ENCODE data around the genes OR7G2 and ZNF562.

DNA sequence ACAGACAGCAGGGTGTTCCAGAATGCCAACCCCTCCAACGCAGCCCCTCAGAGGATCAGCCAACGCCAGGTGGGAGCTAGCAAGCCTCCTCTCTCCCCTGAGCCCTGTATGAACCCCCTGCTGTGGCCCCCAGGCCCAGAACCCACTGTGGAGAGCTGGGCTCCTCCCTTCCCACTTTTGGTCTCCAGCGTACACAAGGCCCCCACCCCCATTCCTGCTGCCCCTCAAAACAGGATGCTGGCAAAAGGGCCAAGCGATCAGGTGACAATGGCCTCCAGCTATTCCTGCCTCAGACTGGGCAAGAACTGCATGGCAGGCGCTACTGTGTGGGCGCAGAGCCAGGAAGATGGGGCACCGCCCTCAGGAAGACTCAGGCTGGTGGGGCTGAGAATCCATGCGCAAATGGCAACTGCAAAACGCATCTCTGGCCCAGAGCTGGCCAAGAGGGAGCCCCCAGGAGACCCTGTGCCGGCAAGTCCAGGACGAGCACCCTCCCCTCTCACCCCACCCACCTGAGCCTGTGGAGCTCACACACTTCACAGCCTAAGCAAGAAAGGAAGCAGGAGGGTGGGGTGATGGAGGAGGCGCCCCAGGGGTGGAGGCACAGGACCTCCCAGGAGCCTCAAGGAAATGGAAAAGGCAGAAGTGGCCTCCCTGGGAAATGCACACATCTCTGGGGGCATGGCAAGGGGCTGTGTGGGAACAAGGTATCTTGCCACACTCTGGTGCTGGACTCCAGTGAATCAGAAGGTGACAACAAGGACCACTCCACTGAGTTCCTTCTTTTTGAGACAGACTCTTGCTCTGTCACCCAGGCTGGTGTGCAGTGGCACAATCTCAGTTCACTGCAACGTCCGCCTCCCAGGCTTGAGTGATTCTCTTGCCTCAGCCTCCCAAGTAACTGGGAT lies 3.8 kb upstream of the CD320 start:
- RRBS, result no CpG with 5 or more reads among the region's 14 CpGs

GRCh38 chr19:8316868-8317235 lies 4.3 kb downstream of the NDUFA7 start:
- RRBS, result no CpG with 5 or more reads among the region's 5 CpGs

GRCh38 chr19:8334723-8335864 lies 8.0 kb downstream of the KANK3 start:
- RRBS, result 12% methylated on average over 87 of the region's 161 CpGs

DNA sequence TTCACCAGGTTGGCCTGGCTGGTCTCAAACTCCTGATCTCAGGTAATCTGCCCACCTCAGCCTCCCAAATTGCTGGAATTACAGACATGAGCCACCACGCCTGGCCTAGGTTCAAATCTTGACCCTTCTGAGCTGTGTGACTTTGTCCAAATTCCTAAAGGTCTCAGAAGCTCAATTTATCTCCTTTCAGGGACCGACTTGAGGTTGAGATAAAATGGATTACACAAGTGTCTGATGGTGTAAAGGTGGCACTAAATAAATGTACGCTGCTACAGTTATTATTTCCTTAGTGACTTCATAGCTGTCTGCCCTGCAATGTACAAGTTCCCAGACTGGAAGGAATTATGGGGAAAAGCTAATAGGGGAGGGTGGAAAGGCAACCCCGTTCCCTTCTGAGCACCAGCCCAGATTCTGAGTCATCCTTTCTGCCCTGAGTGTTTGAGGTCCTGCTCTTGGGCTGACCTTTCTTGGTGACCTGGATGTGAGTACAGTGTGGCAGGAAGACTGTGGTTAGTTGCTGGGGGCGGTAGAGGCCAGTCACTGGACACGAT lies 8.5 kb upstream of the ANGPTL4 start:
- RRBS, result no CpG with 5 or more reads among the region's 6 CpGs

DNA sequence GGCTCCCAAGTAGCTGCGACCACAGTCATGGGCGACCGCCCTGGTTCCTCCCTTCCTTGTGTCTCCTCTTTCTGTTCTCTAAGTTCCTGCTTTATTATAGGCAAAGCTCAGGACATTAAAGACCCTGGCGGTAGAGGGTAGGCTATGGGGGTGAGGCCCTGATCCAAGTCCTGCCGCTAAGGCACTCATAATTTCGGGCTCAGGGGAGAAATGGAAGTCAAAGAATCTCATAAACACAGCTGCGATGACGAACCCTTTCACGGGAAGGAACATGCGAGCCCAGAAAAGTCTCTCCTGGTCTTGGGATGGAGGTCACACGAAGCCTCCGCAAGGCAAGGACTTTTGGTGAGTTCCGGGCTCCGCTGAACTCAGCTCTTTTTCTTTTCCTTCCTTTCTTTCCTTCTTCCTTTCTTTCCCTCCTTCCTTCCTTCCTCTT lies 919 bp upstream of the ANGPTL4 start:
- RRBS, result no CpG with 5 or more reads among the region's 14 CpGs

DNA sequence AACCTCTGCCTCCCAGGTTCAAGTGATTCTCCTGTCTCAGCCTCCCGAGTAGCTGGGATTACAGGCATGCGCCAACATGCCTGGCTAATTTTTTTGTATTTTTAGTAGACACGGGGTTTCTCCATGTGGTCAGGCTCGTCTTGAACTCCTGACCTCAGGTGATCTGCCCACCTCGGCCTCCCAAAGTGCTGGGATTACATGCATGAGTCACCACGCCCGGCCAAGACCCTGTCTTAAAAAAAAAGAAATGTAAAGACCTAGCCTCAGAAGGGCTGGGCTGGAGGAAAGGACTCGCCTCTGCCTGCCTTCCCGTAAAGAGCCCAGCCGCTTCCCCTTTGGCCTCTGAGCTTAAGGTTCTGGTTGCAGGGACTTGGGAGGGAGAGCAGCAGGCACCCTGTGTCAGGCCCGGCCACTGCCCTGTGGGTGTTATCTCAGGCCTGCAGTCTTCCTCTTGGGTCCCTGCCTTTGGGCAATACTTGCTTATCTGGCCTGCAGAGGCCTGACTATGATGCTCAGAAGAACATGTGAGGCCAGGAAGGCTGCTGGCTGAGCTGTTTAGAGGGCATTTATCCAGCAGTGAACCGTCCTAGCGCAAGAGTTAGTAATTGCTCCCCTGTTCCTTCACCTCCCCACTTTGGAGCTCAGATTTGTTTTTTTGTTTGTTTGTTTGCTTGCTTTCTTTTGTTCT lies 4.9 kb downstream of the MARCHF2 start:
- RRBS, result no CpG with 5 or more reads among the region's 13 CpGs

DNA sequence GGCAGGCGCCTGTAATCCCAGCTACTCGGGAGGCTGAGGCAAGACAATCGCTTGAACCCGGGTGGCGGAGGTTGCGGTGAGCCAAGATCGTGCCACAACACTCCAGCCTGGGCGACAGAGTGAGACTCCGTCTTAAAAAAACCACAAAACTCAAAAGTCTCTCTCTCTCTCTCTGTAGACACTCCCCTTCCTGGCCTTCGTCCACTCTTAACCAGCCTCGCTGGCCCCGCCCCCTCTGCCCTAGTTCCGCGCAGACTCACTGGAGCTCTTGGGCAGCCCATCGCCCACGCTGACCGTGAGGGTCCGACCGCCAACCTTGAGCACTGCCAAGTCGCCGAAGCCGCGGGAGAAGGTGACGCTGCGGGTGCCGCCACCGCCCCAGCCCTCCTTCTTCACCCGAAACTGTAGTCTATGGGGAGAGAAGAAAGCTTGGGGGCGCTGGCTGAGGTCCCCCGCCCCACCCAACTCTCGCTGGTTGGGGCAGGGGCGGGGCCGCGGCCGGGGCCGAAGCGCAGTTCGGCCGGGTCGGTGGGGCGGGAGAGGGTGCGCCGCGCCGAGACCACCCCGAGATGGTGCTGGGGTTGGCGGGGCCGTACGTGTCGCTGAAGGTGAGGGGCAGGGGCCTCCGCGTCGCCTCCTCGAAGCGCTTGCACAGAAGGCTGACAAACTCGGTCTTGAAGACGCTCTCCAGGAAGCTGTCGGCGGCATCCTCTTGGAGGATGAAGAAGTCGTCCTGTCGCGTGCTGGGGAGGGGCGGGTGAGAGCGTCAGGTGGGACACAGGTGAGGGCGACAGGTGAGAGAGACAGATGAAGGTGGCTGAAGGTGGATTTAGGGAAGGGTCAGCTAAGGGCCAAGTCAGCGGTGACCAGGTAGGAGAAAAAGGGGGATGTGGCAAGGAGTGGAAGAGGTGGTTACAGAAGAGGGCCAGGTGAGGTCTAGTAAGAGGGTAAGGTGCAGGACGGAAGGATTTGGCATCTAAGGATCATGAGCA lies 12.5 kb upstream of the ZNF414 start:
- RRBS, result no CpG with 5 or more reads among the region's 67 CpGs

- RRBS, result 50% methylated on average over 3 of the region's 35 CpGs
Observed at GRCh38 chr19:8530093-8530709, 16.2 kb upstream of the ZNF414 start.

- RRBS, result no CpG with 5 or more reads among the region's 6 CpGs
Observed at GRCh38 chr19:8821335-8821927, 10.7 kb downstream of the ZNF558 start.

- RRBS, result no CpG with 5 or more reads among the region's 4 CpGs
Observed at GRCh38 chr19:8832947-8833397, 795 bp downstream of the MBD3L1 start.

DNA sequence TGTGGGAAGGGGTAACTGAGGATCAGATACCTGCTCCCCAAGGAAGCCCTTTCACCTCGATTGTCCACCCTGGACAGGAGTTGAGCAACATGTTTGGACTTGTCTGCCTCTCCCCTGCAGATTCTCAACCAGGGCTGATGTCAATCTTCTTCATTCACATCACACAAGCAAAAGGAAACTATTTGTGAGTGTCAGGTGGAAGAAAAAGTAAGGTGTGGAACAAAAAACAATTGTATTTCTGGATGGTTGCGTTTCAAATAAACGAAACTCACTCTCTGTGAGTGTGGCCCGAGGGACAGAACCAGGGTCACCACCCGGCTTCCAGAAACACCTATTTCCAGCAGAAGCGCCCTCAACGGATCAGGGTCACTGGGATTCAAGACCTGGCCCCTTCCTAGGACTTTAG lies 47.1 kb upstream of the OR1M1 start:
- RRBS, result no CpG with 5 or more reads among the region's 7 CpGs

- RRBS, result no CpG with 5 or more reads among the region's 9 CpGs
Observed at GRCh38 chr19:9107231-9107823, at the start of gene OR7G2. TSS of gene OR7G2 (minus strand) at chr19:9107475.

GRCh38 chr19:9149289-9149851 lies 9.2 kb downstream of the ZNF317 start:
- RRBS, result 92% methylated on average over 1 of the region's 10 CpGs

GRCh38 chr19:9657840-9658360 lies 17.0 kb downstream of the ZNF562 start:
- RRBS, result no CpG with 5 or more reads among the region's 4 CpGs

GRCh38 chr19:9674764-9675283 lies at the start of gene ZNF562:
TSS of gene ZNF562 (minus strand) at chr19:9675100.
- RRBS, result 2% methylated on average over 15 of the region's 31 CpGs

DNA sequence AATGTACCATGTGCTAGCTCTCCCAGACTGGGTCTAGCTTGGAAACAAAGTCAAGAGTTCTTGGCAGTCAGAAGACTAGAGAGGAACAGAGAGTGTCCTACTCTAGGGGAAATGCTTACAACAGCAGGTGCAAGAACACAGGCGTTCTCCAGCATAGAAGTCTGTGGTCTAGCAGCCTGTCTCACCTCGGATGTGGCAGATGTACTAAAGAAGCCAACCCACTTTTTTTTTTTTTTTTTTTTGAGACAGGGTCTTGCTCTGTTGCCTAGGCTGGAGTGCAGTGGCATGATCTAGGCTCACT lies 31.1 kb downstream of the PIN1 start:
- RRBS, result no CpG with 5 or more reads among the region's 2 CpGs

- RRBS, result no CpG with 5 or more reads among the region's 3 CpGs
Observed at GRCh38 chr19:9980578-9980921, 29.8 kb downstream of the COL5A3 start.

GRCh38 chr19:10000140-10000731 lies 10.1 kb downstream of the COL5A3 start:
- RRBS, result no CpG with 5 or more reads among the region's 16 CpGs

- RRBS, result 3% methylated on average over 5 of the region's 15 CpGs
Observed at GRCh38 chr19:10005898-10006868, 4.1 kb downstream of the COL5A3 start.

GRCh38 chr19:10090719-10091516 lies 4.8 kb downstream of the SHFL start:
- RRBS, result 6% methylated on average over 6 of the region's 18 CpGs